Helper T cell (primary cell): ENCODE data around the genes GPR78 and USP17L5.

GRCh38 chr4:8379197-8379598 is 61.3 kb downstream of the ACOX3 start:
- PRO-cap, 2 experiments = no peak in any of the 2 experiments

- PRO-cap, 2 experiments = no peak in any of the 2 experiments
These were observed 37.9 kb downstream of the ACOX3 start for GRCh38 chr4:8402546-8403141.

GRCh38 chr4:8409131-8409472 is 31.4 kb downstream of the ACOX3 start:
- PRO-cap, 2 experiments = peak in 1 of 2 experiments; most common minus-strand start chr4:8409304 (in 1)

DNA sequence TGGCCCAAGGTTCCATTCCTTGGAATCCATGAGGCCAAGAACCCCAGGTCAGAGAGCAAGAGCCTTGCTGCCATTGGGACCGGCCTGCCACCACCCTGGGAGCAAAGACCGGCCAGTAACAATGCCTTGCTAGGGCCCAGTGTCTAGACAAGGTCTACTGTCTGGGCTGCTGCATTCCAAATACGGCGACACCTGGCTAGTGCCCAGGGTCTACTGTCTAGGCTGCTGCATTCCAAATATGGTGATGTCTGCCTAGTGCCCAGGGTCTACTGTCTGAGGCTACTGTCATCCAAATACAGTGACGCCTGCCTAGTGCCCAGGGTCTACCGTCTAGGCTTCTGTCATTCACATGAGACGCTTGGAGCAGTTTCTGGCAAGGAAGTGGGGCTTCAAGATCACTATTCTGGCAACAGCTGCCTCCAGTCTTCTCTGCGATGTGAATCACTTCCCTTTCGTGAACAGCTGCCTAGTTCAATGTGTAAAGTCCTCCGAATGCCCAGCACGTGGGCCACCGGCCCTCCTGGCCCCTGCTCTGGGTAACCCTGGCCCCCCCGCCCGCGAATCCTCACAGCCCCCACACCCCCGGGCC is 12.8 kb downstream of the ACOX3 start:
- PRO-cap, 2 experiments = peak in 1 of 2 experiments; most common plus-strand start position 422 of the sequence (in 1)

DNA sequence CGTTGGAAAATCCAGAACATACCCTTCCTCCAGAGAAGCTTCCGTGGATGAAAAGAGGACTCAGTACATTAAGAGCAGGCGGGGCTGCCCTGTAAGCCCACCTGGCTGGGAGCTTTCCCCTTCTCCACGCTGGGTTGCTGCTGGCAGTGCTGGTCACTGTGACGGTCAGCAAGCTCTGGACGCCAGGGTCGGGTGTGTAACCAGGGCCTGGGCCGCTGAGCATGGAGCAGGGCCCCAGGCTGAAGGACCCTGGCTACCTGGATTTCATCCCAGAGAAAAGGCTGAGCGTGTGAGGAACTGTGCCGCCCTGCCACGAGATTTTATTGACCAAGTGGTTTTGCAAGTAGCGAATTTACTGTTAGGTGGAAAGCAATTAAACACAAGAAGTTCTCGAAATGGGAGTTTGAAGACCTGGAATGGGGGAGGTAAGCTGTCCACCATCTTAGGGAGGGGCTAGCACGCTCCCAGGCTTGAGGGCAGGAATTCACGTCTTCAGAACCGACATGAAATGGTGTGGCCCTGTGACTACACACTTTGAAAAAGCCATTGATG is 27.4 kb downstream of the TRMT44 start:
- PRO-cap, 2 experiments = no peak in any of the 2 experiments

GRCh38 chr4:8472984-8473801 is 32.6 kb downstream of the TRMT44 start:
- PRO-cap, 2 experiments = no peak in any of the 2 experiments

DNA sequence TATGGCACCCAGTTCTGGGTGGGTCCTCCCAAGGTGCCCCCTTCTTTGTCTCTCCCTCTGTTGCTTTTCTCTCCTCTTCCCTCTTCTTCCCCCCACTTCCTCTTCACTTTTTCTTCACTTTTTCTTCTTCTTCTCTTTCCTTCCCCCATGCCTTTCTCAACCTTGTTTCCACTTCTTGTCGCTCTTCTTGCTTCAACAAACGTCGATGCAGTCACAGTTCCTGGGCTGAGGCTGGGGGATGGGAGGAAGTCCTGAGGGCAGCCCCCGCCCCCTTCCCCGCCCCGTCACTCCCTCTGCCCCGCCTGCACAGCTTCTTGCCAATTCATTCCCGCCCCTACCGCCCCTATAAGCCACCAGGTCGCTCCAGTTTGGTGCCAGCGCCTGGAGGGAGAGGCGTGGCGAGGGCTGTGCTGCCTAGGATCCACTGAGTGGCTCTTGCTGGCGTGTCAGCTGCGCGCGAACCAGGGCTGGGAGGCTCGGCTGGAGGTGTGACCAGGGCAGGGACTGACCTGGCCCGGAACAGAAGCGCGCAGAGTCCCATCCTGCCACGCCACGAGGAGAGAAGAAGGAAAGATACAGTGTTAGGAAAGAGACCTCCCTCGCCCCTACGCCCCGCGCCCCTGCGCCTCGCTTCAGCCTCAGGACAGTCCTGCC is at the start of gene GPR78:
Gene GPR78 (plus strand): TSS at position 348 of the 654 bp plus-strand sequence.
- PRO-cap, 2 experiments = no peak in any of the 2 experiments

GRCh38 chr4:9152986-9153143 is 17.3 kb upstream of the FAM90A26 start:
- PRO-cap, 2 experiments = peak in 2 of 2 experiments; most common minus-strand start chr4:9153060 (in 2)

GRCh38 chr4:9339246-9339549 is at the start of gene USP17L5:
Gene USP17L5 (plus strand): TSS chr4:9339403.
- PRO-cap, 2 experiments = no peak in any of the 2 experiments

- PRO-cap, 2 experiments = no peak in any of the 2 experiments
These were observed 157.8 kb downstream of the DEFB131A start for GRCh38 chr4:9602127-9602390.

- PRO-cap, 2 experiments = no peak in any of the 2 experiments
These were observed 41.9 kb downstream of the WDR1 start for GRCh38 chr4:10074248-10075638.

- PRO-cap, 2 experiments = no peak in any of the 2 experiments
These were observed 39.2 kb downstream of the WDR1 start for GRCh38 chr4:10077347-10077840.

DNA sequence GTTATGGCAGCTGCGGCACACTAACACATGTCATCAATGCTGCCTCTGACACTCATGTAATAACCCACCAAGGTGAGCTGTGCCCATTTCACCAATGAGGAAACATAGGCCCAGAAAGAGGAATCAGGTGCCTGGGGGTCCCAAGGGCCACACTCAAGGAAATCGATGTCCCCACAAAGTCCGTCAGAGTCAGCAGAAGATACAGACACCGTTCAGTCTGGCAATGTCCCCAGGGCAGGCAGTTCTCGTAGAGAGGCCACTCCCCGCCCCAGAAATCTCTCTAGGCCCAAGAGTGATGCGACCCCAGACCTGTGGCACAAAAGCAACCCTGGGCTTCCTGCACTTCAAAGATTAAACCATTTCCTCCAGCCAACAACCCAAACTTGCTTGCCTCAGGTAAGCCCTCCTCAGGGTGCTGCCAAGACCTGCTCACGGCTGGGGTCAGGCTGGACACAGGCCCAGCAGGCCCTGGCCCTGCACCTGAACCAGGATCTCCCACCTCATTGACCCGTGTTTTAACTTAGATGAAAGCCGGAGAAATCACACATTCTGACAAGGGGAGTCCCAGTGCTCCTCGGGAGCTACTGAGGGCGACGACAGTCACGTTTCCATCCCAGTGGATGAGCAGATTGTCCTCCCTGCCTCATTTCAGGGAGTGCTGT is 26.2 kb downstream of the WDR1 start:
- PRO-cap, 2 experiments = no peak in any of the 2 experiments

DNA sequence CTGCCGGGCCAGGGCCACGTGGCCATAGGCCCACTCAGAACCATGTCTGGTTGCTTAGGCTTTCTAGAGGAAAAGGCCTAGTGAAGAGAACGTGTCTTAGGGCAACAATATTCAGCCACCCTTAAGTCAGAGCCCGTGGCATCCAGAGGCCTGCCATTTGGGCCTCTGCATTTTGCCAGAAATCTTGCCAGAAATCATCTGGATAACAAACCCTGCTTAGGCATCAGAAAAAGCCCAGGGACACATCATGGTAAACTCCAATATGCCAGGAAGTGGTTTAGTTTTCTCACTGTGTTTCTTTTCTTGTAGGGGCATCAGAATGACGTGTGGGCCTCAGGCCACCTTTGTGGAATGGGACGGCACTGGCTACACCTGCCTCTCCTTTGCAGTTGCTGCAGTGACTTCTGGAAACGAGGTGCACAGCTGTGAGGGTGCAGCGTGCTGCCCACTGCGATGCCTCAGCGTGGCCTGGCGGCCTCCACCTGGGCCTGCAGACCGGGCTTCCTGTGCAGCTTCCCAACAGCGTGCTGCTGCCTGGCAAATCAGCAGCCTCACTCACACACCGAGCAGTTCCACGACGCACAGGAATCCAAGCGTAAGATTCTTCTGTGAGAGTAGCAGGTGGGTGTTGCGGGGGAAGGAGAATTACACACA is 17.3 kb downstream of the WDR1 start:
- PRO-cap, 2 experiments = peak in 2 of 2 experiments; most common plus-strand start position 388 of the sequence (in 2)

- PRO-cap, 2 experiments = no peak in any of the 2 experiments
These were observed 10.9 kb downstream of the WDR1 start for GRCh38 chr4:10105711-10106144.

GRCh38 chr4:10113778-10115083 is 2.4 kb downstream of the WDR1 start:
- PRO-cap, 2 experiments = no peak in any of the 2 experiments

- PRO-cap, 2 experiments = no peak in any of the 2 experiments
These were observed 2.4 kb upstream of the WDR1 start for GRCh38 chr4:10118976-10119500.

- PRO-cap, 2 experiments = no peak in any of the 2 experiments
These were observed 279.1 kb downstream of the HS3ST1 start for GRCh38 chr4:11149551-11150016.

DNA sequence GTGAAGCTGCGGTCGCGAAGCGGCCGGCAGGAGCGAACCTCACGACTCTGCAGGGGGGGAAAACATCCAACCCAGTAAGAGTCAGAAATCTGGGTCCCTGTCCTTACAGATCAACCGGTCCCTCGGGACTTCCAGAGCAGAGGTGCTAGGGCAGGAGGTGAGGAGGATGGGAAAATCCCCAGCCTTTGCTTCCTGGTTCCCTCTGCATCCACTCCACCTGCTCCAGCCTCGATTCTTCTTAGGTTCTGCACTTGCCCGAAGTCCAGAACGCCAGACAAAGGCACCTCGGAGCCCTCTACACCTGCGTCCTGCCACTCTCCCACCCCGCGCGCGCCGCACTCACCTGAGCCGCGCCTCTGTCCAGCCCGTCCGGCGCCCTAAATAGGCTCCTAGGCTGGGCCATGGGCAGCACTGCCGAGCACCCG is 326 bp downstream of the HS3ST1 start:
- PRO-cap, 2 experiments = no peak in any of the 2 experiments

DNA sequence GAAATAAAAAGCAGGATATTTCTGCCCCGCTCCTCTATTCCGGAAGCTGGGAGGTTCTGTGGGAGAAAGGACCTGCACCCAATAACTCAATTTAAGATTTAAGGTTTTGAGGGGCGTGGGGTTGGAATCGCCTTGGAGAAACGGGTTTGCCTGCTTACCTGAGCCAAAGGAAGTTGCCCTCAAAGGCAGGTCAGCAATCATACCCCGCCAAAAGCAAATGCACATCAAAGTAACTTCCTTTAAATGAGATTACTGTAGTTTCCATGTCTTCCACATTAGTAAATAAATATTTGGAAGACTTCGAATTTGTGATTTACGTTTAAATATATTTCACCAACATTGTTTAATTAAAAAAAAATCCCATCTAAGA is 999 bp upstream of the HS3ST1 start:
- PRO-cap, 2 experiments = no peak in any of the 2 experiments